SK-N-MC (cell line): ENCODE measurements around the gene TICAM1.

- RRBS = no CpG with 5 or more reads among the region's 15 CpGs
Observed at GRCh38 chr19:4474505-4475121, 2.5 kb downstream of the HDGFL2 start.

GRCh38 chr19:4648156-4649087 lies 9.1 kb downstream of the TNFAIP8L1 start:
- RRBS = no CpG with 5 or more reads among the region's 26 CpGs

DNA sequence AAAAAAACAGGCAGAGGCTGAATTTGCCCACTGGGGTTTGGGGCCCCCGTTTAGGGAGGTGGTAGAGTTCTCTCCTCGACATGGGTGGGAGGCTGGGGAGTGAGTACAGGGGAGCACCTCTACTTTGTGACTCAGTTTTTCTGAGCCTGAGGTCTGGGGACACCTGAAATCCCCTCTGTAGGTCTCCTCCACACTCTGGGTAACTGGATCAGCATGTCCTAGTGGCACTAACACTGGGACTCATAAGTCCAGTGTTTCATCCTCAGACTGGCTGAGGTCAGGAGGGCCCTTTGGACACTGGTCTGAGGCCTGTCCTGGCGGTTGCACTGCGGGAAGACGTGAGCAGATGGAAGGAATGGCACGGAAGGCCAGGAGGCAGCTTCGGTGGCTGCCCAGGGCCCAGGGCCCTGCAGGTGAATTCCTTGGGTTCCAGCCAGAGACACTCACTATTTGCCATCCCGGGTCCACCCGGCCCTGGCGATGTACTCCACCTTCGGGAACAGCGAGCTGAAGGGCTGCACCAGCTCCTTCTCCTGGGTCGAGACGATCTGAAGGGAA lies 26.5 kb downstream of the DPP9 start:
- RRBS = no CpG with 5 or more reads among the region's 14 CpGs

GRCh38 chr19:4708599-4708879 lies 15.1 kb downstream of the DPP9 start:
- RRBS = no CpG with 5 or more reads among the region's 2 CpGs

GRCh38 chr19:4723577-4723707 lies 200 bp downstream of the DPP9 start:
- RRBS = 2% methylated on average over 5 of the region's 20 CpGs

GRCh38 chr19:4807045-4807604 lies 15.6 kb downstream of the FEM1A start:
- RRBS = no CpG with 5 or more reads among the region's 12 CpGs

- RRBS = over 99% methylated on average over 2 of the region's 35 CpGs
Observed at GRCh38 chr19:4814832-4816225, 16.2 kb downstream of the TICAM1 start.

DNA sequence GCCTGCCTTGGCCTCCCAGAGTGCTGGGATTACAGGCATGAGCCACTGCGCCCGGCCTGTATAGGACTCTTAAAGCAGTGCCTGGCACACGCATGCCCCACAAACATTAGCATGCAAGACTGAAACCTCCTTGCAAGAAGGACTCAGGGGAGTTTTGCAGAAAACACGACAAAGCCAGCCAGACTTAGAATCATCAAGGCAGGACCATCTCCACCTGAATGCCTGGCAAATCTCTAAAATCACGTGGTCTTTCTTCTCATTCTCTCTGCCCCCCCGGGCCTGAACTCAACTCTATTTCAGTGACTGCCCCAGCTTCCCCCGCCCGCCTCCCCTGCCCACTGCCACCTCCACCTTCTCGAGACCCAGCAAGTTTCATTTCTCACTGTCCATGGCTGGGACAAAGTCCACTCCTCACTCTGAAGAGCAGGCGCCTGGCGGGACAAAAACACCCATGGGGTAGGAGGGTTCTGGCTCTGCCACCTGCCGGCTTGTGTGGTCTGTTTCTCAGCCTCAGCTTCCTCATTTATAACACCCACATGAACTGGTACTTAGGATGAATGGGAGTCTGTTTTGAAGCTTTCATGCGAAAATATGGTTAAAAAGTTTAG lies 2.3 kb downstream of the TICAM1 start:
- RRBS = no CpG with 5 or more reads among the region's 13 CpGs

DNA sequence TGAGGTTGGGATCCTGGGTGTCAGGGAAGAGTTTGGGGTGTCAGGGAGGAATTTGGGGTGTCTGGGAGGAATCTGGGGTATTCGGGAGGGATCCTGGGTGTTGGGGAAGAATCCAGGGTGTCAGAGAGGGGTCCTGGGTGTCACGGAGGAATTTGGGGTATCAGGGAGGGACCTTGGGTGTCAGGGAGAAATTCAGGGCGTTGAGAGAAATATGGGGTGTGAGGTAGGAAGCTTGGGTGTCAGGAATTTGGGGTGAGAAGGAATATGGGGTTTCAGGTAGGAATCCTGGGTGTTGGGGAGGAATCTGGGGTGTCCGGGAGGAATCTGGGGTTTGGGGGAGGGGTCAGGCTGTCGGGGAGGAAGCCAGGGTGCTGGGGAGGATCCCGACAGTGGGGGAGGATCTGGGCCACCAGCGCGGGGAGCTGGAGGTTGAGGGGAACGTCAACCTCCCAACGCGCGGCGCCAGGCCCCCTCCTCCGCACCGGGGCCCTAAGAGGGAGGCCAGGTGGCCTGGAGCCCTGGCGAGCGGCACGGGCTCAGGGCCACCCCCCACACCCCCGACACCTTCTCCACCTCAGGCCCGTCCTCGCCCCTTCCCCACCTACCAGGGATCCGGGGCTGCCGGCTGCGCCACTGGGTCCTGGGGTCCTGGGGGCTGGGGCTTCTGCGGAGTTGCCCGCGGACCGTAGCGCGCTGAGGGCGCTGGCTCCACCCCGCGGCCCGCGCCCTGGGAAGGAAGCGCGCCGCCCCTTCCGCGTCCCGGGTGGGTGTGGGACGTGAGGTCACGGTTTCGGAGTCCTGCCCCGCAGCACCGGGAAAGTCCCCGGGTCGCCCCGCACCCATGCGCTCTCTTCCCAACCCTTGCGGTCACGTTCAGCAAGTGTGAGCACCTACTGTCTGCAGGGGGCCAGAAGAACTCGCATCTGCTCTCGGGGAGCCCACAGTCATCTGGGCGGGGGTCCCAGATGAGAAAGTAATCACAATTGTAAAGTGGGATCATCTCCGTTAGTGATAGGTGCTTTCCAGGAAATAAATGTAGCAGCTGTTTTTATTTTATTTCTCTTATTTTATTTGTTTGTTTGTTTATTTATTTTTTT lies at the start of gene TICAM1:
TSS of gene TICAM1 (minus strand) at position 704 of the 1,097 bp plus-strand sequence.
- RRBS = under 1% methylated on average over 6 of the region's 56 CpGs

DNA sequence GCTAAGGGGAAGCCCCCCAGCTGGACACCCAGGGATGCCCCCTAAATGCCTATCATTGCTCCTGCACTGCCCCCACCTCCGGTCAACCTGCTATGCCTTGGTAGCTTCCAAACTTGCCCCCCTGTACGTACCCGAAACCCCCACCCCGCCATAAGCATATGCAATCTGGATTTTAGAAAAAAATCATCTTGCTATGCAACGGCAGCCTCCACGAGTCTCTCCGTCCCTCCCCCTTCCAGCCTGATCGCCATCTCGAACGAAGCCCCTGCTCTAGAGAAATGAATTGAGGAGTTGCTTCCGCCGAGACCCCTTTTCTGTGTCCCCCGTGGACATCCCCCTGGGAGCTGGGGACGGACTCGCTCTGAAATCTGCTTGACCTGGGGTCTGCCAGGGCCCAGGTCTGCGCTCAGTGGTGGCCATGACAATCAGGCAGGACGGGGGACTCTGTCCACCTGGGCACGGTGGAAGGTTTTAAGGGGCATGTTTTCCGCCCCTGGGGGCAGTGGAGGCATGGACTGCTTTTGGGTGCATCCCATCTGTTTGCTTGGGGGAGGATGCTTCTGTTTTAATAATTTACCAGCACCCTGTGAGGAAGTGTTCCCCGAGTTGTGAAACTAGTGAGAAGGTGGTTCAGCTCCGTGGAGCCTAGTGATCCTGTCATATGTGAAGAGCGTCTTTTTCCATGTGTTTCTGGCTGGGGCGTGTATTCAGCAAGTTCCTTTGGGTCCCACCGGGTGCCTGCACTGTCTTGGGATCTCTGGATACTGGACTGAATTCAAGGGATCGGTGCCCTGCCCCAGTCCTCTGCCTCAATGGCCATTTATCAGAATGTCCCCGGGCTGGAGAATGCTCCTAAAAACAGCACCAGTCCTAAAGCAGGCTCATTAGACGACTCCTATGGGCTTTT lies 1.1 kb downstream of the KDM4B start:
- RRBS = 8% methylated on average over 2 of the region's 27 CpGs

DNA sequence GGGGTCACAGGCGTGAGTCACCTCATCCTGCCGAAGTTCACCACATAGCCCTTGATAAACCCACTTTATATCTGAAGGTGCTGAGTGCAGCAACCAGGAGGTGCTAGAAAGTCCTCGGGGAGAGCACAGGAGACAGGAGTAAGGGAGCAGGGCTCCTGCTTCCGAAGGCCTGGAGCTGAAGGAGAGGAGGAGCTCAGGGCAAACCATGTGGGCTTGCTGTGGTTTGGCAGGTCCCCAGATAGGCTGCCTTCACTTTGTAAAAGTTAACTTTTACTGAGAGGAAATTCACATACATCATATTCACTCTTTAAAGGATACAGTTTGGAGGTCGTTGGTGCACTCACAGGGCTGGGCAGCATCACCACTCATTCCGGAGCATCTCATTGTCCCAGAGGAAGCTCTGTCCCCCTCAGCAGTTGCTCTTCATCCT lies 49.4 kb downstream of the KDM4B start:
- RRBS = no CpG with 5 or more reads among the region's 6 CpGs

- RRBS = 96% methylated on average over 3 of the region's 22 CpGs
Observed at GRCh38 chr19:5052767-5053405, 84.0 kb downstream of the KDM4B start.

DNA sequence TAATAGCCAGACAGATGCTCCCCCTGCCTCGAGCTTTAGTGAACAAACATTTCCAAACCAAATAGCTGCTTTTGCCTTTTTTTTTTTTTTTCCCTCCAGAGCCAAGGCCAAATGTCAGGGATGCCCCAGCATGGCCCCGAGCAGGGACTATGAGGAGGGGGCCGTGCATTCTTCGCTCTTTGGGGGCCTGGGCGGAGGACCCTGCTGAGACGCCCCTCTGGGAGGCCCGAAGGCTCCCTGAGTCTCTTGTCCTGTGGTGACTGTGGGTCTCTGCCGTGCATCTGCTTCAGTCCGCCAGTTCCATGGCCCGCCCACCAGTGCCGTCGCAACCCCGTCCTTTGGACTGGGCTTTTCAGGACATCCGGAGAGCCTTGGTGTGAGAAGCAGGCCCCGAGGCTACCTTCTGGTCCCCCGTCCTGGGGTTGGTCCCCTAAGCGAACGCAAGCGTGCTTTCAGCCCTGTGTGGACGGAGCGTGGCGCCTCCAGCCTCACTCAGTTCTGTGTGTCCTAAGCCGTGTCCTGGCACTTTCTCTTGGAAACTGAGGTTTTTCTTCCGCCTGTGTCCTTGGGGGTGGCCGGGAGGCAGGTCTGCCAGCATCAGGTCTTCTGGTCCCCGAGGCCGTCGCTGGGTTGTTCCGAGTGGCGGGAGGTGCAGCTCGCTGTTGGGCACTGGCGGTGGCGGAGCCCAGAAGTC lies 99.3 kb downstream of the KDM4B start:
- RRBS = no CpG with 5 or more reads among the region's 33 CpGs

- RRBS = no CpG with 5 or more reads among the region's 25 CpGs
Observed at GRCh38 chr19:5075441-5076137, 106.7 kb downstream of the KDM4B start.

DNA sequence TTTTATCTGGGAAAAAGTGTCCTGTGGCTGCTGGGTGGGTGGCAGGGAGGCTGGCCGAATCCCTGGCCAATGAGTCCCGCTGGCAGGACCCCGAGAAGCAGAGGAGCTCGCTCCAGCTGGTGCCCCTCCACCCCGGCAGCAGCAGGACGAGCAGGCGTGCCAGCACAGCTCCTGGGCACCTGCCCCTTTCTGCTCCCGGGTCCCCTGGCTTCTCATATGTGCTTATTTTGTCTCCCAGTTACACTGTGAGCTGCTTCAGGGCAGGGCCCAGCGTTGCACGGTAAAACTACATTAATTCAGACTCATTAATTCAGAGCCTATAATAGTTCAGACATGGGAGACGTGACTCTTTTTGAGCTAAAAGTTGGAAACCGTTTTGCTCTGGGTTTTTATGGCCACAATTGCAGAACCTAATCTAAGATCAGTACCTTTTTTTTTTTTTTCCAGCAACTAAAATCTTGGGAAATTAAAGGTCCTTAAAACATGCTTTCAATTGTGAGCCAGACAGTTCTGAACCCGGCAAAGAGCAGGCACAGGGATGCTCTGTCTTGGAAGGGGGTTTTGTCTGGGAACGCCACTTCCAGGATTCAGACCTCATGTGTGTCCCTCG lies 135.2 kb downstream of the KDM4B start:
- RRBS = 52% methylated on average over 4 of the region's 15 CpGs

- RRBS = 92% methylated on average over 2 of the region's 28 CpGs
Observed at GRCh38 chr19:5104664-5105592, 136.0 kb downstream of the KDM4B start.

DNA sequence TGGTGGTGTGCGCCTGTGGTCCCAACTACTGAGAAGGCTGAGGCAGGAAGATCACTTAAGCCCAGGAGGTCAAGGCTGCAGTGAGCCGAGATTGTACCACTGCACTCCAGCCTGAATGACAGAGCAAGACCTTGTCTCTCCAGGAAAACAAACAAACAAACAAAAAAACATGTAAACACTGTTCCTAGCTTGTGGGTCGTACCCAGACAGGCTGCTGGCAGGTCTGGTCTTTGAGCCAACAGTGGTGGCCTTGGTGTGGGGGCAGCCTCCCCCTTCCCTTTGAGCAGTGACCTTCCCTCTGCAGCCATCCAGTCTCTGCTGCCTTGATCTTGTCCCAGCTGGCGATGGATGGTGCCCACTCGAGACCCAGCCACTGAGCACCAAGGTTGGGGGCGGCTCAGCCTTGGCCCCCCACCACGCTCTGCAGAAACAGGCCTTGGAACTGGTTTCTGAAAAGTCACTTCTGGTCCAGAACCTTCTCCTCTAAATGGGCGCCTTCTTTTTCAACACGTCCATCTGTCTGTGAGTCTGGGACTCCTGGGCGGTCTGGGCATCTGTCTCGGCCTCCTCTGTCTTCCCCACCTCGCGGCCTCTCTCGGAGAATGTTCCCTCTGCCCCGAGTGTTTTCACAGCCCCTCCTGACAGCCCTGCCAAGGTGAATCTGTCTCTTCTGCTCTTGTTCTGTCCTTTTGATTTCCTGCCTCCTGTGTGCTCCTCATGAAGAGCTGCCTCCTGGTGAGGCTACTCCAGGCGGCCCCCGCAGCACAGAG lies 143.4 kb downstream of the KDM4B start:
- RRBS = no CpG with 5 or more reads among the region's 17 CpGs

DNA sequence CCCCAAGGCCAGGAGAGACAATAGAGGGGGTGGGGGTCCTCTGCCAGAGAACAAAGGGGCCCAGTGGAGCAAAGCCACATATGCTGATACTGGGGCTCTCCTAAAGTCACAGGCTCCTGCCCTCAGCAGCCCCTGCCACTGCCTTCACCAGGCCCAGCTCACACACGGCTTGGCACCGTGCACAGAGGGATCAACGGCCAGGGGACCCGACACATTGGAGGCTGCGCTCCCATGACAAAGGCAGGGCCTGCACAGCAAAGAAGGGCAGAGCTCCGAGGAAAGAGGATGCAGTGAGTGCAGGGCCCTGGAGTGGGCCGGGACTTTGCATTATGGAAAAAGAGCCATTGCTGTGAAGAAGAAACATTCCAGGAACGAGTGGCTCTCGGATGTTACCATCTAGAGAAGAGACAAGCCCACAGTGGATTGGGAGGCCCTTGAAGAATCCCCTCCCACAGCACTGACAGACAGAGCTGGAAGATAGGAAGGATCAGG lies 146.5 kb downstream of the KDM4B start:
- RRBS = no CpG with 5 or more reads among the region's 9 CpGs

DNA sequence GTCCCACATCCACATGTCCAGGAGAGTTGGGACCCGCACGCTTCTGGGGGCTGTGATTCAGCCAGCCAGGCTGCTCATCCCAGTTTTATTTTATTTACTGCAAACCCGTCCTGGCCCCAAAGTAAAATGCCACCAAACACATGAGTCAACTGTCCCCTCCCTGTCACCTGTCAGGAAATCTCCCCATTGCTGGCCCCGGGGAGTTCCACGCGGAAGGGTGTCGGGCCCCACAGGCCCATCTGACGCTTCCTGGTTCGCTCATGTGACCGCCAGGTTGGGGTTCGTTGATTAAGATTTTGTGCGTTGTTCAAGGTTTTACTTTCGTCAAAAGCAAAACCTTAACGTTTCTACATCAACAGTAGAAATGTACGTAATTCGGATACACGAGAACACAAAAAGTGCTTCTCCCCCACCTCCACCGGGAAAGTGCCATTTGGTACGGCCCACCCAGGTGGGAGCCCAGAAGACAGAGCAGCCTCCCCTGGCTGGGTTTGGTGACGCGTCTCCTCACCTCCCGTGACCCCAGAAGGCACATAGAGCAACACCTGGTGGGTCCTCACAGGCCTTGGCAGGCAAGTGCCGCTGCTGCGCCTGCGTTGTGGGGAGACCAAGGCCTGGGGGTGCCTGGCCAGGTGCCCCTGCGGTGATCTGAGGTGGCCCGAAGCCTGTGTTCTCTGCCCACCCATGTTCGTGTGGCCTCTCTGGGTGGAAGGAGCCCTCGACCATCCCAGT lies 161.5 kb downstream of the KDM4B start:
- RRBS = no CpG with 5 or more reads among the region's 29 CpGs

DNA sequence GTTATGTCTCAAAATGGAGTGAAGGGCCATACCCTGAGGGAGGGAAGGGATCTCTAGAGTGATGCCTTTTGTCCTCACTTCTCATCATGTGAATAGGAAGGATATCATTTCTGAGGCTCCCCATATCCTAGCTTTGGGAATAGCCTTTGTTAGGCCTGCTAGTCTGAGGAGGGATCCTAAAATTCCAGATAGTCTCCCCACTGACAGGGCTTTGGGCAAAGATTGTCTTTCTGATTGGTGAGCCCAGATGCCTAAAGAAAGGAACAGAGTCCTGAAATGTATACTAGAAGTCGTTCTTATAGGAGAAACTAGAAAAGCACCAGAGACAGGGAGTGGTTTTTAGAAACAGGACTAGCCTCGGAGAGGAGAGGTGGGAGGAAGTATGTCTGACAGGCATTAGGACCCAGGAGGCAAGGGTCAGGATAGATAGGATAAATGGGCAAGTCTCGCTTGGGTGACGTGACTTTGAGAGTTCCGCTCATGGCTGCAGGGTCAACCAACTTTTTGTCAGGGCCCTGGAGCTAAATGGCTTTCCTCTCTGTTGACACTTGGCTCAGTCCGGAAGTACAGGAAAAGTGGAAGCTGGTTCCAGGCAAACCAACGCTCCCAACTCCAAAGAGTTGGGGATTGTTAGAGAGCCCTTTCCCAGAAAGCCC lies 175.9 kb downstream of the PTPRS start:
- RRBS = no CpG with 5 or more reads among the region's 7 CpGs